ENCODE measurements around a stretch of chr7.

DNA sequence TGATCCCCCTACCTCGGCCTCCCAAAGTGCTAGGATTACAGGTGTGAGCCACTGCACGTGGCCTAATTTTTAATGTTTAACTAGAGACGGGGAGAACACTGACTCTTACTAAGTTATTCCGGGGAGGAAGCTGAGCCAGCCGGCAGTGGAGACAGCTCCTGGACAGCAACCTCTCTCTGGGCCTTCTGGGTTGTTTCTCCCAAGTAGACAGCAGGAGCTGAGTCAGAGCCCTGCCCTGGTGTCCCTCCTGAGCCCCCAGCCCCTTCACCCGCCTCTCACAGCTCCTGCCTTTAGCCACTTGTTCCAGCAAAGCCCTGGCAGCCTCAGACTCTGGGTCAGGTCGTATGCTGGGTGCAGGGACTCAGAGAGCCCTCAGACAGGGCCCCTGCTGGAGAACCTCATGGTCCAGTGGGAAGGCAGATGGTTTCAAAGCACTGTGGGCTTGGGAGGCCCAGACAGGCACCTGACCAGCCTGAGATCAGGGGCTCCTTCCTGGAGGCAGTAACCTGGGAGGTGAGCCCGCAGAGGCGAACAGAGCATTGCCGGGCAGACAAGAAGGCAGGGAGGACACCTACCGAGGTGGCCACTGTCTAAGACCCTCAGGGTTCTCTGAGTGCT is 18.5 kb upstream of the GTF2IRD1 start:
- PRO-cap, result no peak
- RAMPAGE, long total RNA, 4 experiments, result no peak in any of the 4 experiments

GRCh38 chr7:74495094-74495728 is 41.5 kb downstream of the GTF2IRD1 start:
- PRO-cap, result no peak
- RAMPAGE, long total RNA, 4 experiments, result no peak in any of the 4 experiments

GRCh38 chr7:74554271-74554623 is 100.5 kb downstream of the GTF2IRD1 start:
- PRO-cap, result unidirectional peak, plus-strand start at chr7:74554429
- RAMPAGE, long total RNA, 4 experiments, result no peak in any of the 4 experiments

DNA sequence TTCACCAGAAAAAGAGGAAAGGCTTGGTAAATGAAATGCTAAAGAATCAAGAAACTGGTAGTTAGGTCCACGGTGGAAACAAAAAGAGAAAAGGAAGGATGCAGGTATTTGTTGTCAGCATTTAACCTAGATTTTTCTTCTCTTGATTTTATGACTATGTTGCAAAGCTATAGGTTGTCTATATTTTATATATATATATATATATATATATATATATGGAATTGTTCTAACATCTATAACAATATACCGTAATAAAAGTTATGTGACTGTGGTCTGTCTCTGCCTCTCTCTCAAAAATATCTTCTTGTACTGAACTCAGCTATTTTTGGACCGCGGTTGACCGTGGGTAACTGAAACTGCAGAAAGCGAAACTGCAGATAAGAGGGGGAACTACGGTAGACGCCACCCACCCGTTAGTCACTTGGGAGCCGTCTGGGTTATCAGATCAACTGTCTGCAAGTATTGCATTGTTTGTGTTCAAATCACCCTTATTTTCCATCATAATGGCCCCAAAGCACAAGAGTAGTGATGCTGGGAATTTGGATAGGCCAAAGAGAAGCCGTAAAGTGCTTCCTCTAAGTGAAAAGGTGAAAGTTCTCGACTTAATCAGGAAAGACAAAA is 7.6 kb upstream of the GTF2I start:
- PRO-cap, result unidirectional peak, plus-strand start at position 416 of the sequence
- RAMPAGE, long total RNA, 4 experiments, result no peak in any of the 4 experiments

GRCh38 chr7:74707042-74707819 is 49.7 kb downstream of the GTF2I start:
- PRO-cap, result no peak
- RAMPAGE, long total RNA, 4 experiments, result no peak in any of the 4 experiments

DNA sequence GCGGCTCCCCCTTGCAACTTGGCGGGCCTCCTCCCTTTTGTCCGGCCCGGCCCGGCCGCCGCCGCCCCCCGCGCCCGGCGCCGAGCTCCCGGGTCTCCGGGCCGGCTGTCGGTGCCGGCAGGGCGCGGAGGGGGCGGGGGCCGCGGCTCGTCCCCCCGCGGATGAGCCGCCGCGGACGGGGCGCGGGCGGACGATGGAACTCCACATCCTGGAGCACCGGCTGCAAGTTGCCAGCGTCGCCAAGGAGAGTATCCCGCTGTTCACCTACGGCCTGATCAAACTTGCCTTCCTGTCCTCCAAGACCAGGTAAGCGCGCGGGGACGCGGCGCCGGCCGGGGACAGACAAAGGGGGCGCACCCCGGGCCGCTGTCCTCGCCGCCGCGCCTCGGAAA is 284 bp downstream of the CASTOR2 start:
- PRO-cap, result no peak
- RAMPAGE, long total RNA, 4 experiments, result no peak in any of the 4 experiments

DNA sequence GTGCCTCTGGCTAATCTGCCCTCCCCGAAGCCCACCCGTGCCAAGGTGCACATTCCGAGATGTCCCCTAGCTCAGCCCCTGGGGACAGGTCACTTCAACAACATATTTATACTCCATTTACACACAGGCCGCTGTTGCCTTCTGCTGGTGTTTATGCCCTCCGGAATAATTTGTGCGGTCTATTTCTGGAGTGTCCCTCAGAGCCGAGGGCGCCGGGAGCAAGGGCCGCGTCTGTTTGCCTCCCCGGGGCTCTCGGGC is 39.3 kb downstream of the CASTOR2 start:
- PRO-cap, result no peak
- RAMPAGE, long total RNA, 4 experiments, result no peak in any of the 4 experiments

DNA sequence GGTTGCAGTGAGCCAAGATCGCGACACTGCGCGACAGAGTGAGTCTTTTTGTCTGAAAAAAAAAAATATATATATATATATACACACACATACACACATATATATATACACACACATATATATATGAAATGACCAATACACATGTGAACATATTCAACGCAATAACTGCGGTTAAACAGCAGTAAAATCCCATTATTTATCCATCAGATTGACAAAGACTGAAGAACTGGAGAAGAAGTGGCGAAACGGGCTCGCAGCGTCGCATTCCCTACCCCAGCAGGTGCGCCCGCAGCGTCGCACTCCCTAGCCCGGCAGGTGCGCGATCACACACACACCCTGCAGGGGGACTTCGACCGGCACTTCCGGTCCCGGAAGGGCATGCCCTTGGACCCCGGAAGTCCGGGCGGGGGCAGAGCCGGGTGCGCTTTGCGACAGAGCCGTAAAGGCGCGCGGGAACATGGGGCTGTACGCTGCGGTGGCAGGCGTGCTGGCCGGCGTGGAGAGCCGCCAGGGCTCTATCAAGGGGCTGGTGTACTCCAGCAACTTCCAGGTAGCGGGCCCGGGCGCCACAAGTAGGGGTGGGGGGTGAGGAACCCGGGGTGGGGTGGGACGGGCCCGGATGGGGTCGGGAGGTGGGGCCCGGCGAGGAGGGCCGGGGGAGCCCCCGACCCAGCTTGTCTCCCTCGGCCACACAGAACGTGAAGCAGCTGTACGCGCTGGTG is 14.6 kb downstream of the TRIM73 start:
- PRO-cap, result no peak
- RAMPAGE, long total RNA, 4 experiments, result no peak in any of the 4 experiments

DNA sequence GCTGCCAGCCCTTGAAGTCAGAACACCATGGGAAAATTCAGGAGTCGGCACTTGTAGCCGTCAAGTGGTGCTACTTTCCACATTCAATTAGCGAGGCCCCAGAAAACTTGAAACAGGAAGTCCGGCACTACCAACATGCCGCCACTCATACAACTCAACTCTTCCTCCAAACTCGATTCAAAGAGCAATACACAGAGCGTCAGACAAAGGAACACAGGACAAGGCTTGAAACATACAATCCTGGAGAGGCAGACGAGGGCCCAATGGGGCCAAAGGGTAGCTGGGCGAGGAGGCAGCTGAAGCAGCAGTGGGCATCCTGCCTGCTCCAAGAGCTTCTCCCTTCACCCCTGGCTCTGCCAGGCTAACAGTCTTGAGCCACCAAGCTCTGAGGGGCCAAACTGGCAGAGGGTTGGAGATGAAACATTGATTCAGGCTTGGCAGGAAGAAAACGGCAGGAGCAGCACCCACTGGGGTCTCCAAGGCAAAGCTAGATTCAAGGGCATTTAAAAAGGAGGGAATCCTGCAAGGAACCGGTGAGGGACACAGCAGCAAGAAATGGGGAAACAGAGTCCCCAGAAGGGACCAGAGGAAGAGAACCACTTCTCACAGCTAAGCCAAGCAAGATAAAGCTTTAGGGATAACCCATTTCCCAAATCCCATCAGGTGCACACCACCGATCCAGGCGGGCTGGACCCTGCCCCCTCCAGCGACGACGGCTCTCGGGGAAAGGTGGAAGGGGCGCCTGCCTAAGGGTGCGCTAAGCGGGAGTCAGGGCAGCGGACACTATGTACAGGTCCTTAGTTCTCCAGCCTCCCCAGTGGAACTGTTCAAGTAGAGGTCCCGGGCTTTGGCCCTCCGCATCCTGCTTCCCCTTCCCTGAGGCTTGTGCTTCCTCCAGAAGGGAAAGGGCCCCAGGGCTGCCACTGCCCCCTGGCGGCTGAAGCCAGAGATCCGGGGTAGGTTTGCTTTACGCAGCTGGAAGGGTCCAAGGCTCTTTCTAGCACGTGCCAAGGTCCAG is 22.6 kb downstream of the TRIM73 start:
- PRO-cap, result no peak
- RAMPAGE, long total RNA, 4 experiments, result no peak in any of the 4 experiments

DNA sequence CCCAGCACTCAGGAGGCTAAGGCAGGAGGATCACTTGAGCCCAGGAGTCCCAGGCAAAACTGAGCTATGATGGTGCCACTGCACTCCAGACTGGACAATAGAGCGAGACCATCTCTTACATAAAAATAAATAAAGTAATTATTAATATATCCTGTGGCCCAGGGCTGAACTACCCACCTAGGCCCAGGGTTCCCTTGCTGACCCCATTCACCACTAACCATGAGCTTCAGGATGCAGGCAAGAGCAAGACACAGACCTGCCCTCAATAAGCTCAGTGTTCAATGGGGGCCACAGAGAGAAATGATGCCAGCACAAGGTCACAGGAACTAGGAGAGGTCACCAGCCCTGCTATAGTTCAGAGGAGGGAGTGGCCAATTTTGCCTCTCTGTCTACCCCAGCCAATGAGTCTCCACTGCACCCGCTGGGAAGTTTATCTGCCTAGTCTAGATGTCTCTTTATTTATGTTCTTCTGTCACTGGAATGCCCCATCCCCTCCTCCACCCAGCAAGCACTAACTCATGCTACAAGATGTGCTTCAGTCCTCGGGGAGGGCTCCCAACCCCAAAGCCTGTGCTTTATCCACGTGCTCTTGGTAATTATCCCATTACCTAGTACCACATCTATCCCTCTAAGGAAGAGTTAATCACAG is 4.3 kb downstream of the HIP1 start:
- PRO-cap, result no peak
- RAMPAGE, long total RNA, 4 experiments, result no peak in any of the 4 experiments

- PRO-cap, result bidirectional peak, plus-strand start at chr7:75893276, minus-strand start at chr7:75893051
- RAMPAGE, long total RNA, 4 experiments, result no peak in any of the 4 experiments
Observed at GRCh38 chr7:75892690-75893352, 14.0 kb downstream of the RHBDD2 start.

GRCh38 chr7:75915381-75916509 is 790 bp downstream of the POR start:
- PRO-cap, result no peak
- RAMPAGE, long total RNA, 4 experiments, result no peak in any of the 4 experiments

DNA sequence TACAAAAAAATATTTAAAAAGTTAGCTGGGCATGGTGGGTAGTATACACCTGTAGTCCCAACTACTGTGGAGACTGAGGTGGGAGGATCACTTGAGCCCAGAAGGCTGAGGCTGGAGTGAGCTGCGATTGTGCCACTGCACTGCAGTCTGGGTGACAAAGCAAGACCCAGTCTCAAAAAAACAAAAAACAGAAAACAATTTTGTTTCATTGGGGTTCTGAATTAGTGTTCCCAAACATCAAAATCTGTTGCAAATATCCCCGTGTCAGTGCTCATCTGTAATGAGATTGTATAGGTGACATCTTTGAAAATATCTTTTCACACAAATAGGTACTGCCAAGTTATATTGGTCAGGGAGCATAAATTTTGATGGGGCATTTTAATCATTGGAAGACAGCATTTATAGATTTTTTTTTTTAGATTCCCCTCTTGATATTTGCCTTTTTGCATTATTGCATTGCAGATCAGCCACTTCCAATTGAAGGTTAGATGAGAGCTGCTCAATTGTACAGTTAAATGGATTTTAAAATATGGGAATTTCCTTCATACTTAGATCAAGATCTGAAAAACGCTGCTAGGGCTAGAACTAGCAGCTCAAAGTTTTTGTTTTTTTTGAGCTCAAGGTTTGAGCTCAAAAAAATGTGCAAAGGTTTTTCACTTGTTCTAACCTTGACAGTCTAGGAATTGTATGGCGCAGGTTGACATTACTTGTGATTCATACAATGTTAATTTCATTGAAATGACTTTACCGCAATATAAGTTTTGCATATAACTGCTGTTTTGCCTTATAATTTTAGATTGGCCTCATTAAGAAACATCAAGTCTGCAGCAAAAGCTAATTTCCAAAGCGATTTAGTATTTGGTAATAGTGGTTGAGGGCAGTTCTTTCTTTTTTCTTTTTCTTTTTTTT is 27.4 kb downstream of the POR start:
- PRO-cap, result no peak
- RAMPAGE, long total RNA, 4 experiments, result no peak in any of the 4 experiments

- PRO-cap, result no peak
- RAMPAGE, long total RNA, 4 experiments, result no peak in any of the 4 experiments
Observed at GRCh38 chr7:75945175-75945759, 30.3 kb downstream of the POR start.

- PRO-cap, result no peak
- RAMPAGE, long total RNA, 4 experiments, result no peak in any of the 4 experiments
Observed at GRCh38 chr7:75953279-75953527, 38.2 kb downstream of the POR start.

DNA sequence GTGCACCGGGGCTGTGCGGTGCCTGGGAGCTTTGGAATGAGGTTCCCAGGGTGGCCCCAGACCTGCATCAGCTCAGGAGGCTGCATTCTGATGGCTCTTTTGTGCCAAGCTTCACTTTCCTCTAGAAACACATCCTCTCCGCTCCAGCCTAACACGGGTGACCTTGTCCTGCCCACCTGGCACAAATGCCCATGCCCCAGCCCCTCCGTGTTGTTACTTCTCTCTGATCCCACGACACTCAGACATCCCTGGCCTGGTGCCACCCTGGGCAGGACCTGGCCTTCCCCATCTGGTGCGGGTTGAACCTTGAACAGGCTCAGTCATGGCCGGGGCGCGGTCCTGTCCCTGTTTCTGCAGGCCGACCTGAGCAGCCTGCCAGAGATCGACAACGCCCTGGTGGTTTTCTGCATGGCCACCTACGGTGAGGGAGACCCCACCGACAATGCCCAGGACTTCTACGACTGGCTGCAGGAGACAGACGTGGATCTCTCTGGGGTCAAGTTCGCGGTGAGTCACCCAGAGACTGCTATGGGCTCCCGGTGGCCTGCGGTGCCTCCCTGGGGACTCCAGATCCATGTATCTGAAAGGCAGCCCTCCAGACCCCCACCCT is 14.3 kb downstream of the TMEM120A start:
- PRO-cap, result no peak
- RAMPAGE, long total RNA, 4 experiments, result no peak in any of the 4 experiments

DNA sequence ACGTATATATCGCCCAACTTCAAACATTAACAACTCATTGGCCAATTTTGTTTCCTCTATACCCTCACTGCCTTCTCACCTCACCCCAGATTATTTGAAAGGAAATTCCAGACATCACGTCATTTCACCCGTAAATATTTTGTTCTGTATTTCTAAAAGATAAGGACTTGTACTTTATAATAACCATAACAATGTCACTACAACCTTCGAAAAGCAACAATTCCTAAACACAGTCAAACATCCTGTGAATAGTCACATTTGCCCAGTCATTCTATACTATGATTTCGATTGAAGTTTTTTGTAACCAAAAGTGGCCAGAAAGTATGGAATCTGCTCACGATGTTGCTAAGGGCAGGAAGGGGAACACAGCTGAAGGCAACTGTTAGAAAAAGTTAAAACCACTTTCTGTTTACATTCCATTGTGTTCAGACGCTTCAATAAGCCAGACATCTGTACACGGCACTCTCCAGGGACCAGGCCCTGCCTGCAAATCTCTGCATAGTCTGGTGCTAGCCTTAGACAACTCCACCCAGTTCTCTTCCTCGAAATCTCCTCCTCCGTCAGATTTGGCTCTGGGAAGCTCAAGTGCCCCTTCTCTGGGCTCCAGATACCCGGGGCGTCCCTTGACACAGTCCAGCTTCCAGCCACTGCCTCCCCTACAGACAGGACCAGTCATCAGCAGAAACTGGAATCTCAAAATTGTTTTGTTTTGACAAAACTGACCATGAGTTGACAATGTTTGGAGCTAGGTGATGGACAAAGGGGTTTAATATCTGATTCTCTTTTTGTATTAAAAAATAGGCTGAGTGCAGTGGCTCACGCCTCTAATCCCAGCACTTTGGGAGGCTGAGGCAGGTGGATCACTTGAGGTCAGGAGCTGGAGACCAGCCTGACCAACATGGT is 17.1 kb upstream of the TMEM120A start:
- PRO-cap, result no peak
- RAMPAGE, long total RNA, 4 experiments, result no peak in any of the 4 experiments

DNA sequence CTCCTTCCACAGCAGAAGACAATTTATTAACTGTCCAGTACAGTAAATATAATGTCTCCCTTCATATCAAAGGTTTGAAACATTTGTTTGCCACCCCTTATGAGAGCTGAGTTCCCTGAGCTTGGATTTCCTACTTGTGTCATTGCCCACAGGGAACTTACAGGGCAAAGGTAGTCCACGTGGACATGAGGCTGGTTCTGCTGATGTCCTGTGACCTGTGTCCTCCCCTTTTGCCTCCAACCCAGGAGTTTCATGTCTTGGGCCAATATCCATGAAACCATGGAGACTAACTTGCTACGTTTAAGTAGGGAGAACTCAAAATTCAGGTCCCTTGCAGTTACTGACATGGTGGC is 66.4 kb upstream of the SRRM3 start:
- PRO-cap, result no peak
- RAMPAGE, long total RNA, 4 experiments, result no peak in any of the 4 experiments

GRCh38 chr7:76313800-76314189 is 11.3 kb downstream of the HSPB1 start:
- PRO-cap, result no peak
- RAMPAGE, long total RNA, 4 experiments, result no peak in any of the 4 experiments

DNA sequence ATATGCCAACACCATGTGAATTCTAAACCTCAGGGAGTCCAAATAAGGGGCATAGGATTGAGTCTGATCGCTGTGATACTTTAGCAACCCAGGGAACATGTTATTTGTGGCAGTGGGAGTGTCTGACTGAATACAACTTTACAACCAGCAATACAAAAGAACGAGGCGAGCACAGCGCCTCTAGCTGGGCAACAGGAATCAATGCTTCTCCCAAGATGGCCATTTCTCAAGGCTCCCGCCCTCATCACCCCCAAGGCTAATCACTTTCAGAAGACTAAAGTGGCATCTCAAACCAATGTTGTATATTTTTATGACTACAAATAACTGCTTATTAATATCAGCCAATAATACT is 28.1 kb downstream of the YWHAG start:
- PRO-cap, result no peak
- RAMPAGE, long total RNA, 4 experiments, result no peak in any of the 4 experiments

Measured in esophagus squamous epithelium (tissue), 4 donors.